Metastatic Breast Carcinoma in the Ovary (tissue), 3 donors: ENCODE measurements around a stretch of chr2.

- PRO-cap, 3 experiments = no peak in any of the 3 experiments
Measured at GRCh38 chr2:41894847-41895764, 152.7 kb upstream of the PKDCC start.

GRCh38 chr2:41905670-41906106 lies 142.1 kb upstream of the PKDCC start:
- PRO-cap, 3 experiments = no peak in any of the 3 experiments

- PRO-cap, 3 experiments = no peak in any of the 3 experiments
Measured at GRCh38 chr2:41907841-41908226, 140.0 kb upstream of the PKDCC start.

DNA sequence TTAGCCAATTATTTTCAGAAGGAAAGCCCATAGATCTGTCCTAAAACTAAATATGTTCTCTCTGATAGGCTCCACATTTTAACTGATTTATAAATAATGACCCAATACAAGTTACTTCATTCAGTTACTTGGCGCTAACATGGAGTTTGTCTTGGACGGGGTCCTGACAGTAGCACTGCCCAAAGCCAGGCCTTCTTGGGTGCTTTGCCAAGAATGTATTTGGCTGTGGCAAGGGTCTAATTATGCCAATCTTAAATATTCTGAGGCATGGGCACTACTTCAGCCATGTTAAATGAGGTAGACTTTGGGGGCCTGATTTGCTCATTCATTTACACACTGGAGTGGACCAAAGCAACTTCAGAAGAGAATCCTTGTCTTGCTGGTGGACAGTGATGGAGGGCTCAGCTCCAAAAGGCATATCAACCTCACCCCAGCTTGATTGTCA lies 135.0 kb upstream of the PKDCC start:
- PRO-cap, 3 experiments = no peak in any of the 3 experiments

DNA sequence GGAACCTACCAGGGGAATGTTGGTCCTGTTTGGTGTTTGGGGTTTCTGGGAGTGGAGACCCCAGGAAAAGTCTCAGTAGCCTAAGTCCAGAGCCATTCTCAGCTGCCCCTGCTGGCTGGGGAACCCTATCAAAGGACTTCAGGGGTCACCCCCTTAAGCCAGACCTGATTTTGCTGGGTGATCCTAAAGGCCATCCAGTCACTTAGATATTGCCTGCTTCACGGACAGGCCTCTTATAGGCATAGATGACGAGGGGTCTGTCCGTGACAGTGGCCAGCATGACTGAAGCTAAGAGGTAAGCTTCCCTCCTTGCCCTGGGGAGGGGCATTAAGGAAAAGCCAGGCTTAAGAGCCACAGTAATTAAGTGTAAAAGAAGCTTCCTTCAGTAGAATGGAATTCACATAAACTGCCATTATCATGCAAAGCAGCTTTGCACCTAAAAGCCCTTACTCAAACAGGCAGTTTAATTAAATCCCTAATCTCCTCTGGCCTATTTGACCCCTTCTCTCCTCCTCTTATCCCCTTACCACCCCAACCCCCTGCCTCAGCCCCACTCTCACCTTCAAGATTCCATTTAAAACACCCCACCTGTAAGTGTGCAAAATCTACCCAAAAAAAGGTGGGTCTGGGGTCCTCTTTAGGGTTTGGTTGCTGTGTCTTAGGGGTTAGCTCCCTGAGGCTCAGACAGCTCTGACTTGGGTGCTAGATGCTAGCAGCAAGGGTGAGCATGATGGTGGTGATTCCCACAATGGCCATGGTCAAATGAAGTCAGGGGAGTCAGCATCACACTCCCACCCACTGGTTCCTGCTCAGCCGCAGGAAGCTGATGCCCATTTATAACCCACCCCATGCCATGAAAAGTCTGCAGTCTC lies 99.3 kb upstream of the PKDCC start:
- PRO-cap, 3 experiments = no peak in any of the 3 experiments

- PRO-cap, 3 experiments = no peak in any of the 3 experiments
Measured at GRCh38 chr2:41963235-41964384, 84.2 kb upstream of the PKDCC start.

DNA sequence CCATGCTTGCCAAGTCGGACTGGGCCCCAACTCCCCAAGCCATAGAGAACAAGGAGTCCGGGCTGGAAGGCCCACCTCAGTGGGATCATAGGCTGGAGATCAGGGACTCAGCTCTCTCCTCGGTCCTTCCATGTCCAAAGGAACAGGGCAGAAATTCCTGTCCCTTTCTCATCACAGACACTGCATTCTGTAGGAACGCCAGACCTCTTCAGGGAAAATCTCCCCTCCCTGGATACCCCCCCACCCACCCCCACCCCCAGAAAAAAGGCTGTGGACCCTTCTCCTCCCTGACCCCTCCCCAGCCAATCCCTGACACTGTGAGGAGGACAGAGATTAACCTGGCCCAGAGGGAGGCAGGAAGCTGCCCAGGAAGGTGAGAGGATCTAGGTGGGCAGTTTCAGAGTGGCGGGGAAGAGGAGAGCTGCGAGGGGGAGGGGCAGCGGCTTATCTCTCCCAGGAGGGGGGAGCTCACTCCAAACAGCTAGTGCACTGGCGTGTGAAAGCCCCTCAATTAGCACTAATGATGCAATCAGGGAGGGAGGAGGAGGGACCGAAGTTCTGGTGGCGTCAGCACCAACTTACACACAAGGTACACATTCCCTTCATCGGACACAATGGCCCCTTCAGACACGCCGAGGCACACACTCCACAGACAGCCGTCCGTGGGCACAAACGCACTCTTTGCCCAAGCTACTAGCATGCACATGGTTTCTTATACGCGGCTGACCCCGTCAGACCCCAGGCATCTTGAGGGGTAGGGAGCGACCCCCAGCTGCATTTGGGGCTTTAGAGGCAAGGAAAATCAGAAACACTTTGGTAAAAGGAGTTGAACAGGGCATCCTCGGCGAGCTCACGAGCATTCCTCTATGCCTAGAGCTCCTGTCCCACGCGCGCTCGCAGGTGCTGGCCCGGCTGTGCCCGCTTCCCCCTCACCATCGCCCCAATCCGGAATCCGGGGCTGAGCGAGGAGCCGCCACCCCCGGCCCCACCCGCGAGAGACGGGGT lies 1.1 kb upstream of the PKDCC start:
- PRO-cap, 3 experiments = peak in 2 of 3 experiments; most common plus-strand start position 614 of the sequence (in 2); most common minus-strand start position 513 of the sequence (in 1)

DNA sequence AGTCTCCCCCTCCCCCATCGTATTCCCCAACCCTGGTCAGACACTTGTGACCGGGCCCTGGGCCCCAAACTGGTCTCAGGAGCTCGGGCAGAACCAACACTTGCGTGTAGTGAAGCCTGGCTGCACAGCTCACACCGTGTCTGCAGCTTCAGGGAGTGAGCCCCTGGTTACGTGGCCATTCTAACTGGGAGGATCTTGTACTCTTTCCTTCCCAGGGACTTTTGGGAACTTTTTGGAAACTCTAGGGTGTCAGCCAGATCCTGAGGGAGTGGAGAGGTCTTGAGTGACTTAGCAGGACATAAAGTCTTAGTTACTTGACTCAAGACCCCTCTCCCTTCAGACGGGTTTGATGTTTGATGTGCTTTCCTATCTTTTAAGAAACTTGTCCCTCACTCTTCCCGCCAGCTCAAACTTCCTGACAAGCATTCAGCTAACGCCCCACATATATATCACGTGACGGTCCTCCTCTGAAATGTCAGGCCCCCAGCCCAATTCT lies 2.3 kb downstream of the PKDCC start:
- PRO-cap, 3 experiments = peak in 2 of 3 experiments; most common plus-strand start position 67 of the sequence (in 2); most common minus-strand start position 157 of the sequence (in 1)

- PRO-cap, 3 experiments = peak in 1 of 3 experiments; most common plus-strand start chr2:42054147 (in 1); most common minus-strand start chr2:42054100 (in 1)
Measured at GRCh38 chr2:42053743-42054811, 6.3 kb downstream of the PKDCC start.

- PRO-cap, 3 experiments = no peak in any of the 3 experiments
Measured at GRCh38 chr2:42055558-42056391, 8.0 kb downstream of the PKDCC start.

DNA sequence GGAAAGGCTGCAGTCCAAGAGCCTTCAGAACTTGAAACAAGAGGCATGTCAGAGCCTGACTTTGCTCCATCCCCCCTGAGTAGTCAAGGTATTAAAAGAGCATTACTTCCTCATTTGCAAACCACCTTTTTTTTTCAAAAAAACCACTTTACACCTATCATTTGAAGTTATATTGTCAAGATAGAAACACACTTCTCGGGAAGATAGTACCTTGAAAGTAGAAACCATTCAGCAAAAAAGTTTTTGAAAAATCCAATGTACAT lies 41.7 kb upstream of the EML4 start:
- PRO-cap, 3 experiments = no peak in any of the 3 experiments

DNA sequence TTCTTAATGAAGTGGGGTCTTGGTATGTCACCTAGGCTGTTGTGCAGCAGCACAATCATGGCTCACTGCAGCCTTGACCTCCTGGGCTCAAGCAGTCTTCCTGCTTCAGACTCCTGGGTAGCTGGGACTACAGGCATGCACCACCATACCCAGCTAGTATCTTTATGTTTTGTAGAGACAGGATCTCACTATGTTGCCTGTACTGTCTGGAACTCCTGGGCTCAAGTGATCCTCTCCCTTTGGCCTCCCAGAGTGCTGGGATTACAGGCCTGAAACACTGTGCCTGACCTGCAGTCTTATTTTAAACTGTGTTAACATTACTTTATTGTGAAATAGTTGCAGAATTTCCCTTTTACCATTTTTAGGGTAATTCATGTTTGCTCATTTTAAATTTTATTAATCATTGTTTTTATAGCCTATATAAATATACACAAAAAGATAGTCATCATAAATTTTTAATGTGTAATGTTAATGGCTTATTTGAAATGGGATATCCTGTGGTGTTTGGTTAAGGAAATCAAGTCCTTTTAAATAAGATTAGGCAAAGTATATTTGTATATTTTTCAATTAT lies 24.6 kb downstream of the EML4 start:
- PRO-cap, 3 experiments = no peak in any of the 3 experiments

DNA sequence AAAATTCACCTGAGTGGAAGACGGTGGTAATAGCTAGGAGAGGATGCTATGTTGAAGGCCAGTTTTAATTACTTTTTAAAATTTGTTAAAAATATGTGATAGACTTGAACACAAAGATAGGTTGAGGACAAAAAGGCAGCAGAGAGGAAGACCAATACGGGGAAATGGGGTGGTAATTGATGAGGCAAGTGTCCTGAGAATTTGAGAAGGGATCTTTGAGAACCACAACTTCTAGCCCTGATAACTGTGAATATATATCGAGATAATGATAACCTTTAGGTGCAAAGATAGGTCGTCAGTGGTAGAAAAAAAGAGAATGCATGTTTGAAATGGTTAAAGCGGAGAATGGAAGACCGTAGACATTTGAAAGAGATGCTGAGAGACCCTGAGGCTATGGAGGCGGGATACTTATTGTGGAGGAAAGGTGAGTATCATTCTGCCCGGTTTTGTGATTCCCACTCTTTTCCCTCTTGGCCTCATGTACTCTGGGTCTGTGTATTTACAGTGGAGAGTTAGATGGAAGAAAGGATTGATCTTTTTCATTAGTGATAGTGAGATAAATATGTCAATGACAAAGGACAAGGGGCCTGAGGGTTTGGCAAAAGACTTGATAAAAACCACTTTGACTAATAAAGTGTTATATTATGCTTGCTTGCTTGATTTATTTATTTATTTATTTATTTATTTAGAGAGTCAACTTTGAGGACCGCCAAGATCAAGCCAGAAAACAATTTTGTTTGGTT lies 78.0 kb downstream of the EML4 start:
- PRO-cap, 3 experiments = no peak in any of the 3 experiments

DNA sequence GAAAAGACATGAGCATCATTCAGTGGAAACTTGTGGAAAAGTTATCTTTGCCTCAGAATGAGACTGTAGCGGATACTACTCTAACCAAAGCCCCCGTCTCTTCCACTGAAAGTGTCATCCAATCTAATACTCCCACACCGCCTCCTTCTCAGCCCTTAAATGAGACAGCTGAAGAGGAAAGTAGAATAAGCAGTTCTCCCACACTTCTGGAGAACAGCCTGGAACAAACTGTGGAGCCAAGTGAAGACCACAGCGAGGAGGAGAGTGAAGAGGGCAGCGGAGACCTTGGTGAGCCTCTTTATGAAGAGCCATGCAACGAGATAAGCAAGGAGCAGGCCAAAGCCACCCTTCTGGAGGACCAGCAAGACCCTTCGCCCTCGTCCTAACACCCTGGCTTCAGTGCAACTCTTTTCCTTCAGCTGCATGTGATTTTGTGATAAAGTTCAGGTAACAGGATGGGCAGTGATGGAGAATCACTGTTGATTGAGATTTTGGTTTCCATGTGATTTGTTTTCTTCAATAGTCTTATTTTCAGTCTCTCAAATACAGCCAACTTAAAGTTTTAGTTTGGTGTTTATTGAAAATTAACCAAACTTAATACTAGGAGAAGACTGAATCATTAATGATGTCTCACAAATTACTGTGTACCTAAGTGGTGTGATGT lies 31.1 kb downstream of the COX7A2L start:
- PRO-cap, 3 experiments = no peak in any of the 3 experiments

GRCh38 chr2:42330486-42331040 lies 30.5 kb downstream of the COX7A2L start:
- PRO-cap, 3 experiments = no peak in any of the 3 experiments

DNA sequence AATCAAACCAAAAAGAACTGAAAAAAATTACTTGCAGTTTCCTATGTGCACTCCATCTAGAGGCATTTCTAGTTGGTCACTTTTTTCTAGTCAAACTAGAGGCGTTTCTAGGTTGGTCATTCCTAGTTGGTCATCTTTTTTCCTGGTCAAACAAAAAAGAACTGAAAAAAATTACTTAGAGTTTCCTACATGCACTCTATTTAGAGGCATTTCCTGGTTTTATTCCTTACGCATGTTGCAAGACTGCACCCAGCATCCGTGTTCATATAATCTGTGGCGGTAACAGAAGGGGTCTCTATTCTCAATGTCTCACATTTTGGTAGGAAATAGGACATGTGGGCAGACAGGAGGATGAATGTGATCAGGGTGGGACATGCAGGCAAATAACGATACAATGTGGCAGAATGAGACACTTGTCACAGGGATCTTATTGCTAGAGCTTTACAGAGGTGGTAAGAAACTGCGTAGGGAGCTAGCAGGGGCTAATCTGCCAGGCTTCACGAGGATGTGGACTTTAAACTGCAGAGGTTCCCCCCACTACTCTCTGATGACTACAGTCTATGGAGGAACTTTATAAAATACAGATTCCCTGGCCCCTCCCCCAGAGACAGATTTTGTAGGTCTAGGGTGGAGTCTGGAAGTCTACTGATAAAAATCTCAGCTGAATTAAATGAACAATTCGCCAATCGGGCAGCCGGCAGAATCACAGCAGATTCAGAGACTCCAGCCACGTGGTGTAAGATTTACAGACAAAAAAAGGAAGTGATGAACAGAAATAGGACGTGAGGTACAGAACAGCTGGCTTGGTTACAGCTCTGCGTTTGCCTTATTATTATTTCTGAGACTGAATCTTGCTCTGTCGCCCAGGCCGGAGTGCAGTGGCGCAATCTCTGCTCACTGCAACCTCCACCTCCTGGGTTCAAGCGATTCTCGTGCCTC lies 21.7 kb upstream of the MTA3 start:
- PRO-cap, 3 experiments = no peak in any of the 3 experiments

GRCh38 chr2:42569094-42569776 lies 803 bp downstream of the MTA3 start:
- PRO-cap, 3 experiments = peak in 3 of 3 experiments; most common plus-strand start chr2:42569351 (in 1); most common minus-strand start chr2:42569418 (in 3)

- PRO-cap, 3 experiments = peak in 2 of 3 experiments; most common plus-strand start chr2:42793300 (in 1); most common minus-strand start chr2:42793758 (in 2)
Measured at GRCh38 chr2:42793235-42793869, 969 bp upstream of the HAAO start.

DNA sequence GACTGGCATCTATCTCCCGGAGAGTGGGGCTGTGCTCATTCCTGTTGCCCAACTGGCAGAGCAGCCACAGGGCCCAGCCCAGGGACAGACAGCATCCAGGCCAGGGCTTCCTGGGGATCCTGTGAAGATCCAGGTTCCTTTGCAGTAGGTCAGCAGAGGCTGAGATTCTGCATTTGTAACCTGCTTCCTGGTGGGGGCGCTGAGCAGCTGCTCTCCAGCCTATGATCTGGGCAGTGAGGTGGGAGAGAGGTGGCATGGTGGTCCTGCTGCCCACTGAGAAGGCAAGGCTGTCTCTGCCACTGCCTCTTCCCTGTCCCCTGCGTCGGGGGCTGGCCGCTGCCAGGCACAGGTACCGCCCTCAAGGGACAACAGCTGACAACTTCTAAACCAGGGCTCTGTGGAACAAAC lies 139.1 kb upstream of the HAAO start:
- PRO-cap, 3 experiments = peak in 2 of 3 experiments; most common minus-strand start position 331 of the sequence (in 2)

- PRO-cap, 3 experiments = no peak in any of the 3 experiments
Measured at GRCh38 chr2:42937251-42937538, 144.8 kb upstream of the HAAO start.